GM12878 (cell line): ENCODE results near the gene PLK5.

- RAMPAGE, long total RNA = no peak
- RRBS, 2 experiments = 91 to 94% methylated on average over 26 to 34 of the region's 53 CpGs
CAGE:
- cytosol, long polyA minus RNA = start-site peak on the plus strand at chr19:929601-929611, 22 reads
- cytosol, long polyA plus RNA = no peak
- long polyA plus RNA = no peak
- nucleolus, long total RNA = no peak
- nucleus, long polyA plus RNA = no peak
- nucleus, long total RNA = no peak
These were observed 3.7 kb downstream of the ARID3A start for GRCh38 chr19:929358-930093.

- RAMPAGE, long total RNA = no peak
- RRBS, 2 experiments = no CpG with 5 or more reads among the region's 17 CpGs
CAGE:
- cytosol, long polyA minus RNA = no peak
- cytosol, long polyA plus RNA = no peak
- long polyA plus RNA = no peak
- nucleolus, long total RNA = no peak
- nucleus, long polyA plus RNA = no peak
- nucleus, long total RNA = no peak
These were observed 6.8 kb upstream of the GRIN3B start for GRCh38 chr19:993362-993836.

- RAMPAGE, long total RNA = no peak
- RRBS, 2 experiments = no CpG with 5 or more reads among the region's 7 CpGs
CAGE:
- cytosol, long polyA minus RNA = no peak
- cytosol, long polyA plus RNA = no peak
- long polyA plus RNA = no peak
- nucleolus, long total RNA = no peak
- nucleus, long polyA plus RNA = no peak
- nucleus, long total RNA = no peak
These were observed 4.2 kb upstream of the GPX4 start for GRCh38 chr19:1099533-1099957.

DNA sequence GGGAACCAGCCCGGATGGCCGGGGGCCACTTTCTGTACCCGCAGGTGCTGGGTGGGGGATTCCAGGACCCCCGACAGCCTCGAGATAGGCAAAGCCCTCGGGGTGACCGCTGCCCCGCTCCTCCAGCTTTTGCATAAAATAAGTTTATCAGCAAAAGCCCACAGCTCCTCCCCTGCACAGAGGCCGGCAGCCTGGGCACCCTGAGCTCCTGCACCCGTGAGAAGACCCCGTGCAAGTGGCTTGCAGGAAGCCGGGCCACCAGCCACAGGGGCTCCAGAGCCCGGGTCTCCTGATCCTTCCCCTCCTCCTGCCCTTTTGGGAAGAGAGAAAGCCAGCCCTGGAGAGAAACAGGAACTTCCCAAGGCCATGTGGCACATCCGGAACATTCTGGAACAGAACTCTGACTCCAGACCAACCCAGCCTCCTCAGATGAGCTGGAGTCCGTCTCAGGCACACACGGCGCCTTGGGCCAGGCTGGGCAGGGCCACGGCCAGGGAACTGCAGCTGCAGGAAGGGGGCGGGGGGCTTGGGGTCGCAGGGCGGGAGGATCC is 23.2 kb downstream of the SBNO2 start:
- RAMPAGE, long total RNA = no peak
- RRBS, 2 experiments = 70 to 80% methylated on average over 5 of the region's 21 CpGs
CAGE:
- cytosol, long polyA minus RNA = no peak
- cytosol, long polyA plus RNA = no peak
- long polyA plus RNA = no peak
- nucleolus, long total RNA = no peak
- nucleus, long polyA plus RNA = no peak
- nucleus, long total RNA = no peak

DNA sequence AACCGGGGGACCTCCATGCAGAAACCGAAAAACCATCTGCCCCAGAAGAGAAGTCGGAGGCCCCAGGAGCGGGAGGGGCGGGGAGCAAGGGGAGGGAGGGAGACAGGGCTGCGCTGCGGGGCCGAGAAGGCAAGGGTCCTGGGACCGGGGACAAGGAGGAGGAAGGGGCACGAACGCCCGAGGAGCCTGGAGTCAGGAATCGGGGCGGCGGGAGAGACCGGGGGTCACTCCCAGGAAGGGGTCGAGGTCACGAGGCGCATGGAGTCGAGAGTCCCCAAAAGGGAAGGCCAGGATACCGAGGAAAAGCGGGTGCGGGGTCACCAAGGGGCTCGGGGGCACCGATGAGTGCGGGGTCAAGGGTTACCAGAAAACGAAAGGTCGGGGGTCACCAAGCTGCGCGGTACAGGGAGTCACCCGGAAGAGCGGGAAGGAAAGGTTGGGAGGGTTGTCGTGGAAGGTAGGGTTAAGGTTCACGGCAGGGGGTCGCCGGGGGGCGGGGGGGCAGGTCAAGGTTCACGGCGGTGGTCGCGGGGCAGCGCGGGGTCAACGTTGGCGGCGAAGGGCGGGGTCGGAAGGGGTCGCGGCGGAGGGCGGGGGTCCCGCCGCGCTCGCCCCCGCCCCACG is 528 bp downstream of the SBNO2 start:
- RAMPAGE, long total RNA = no peak
- RRBS, 2 experiments = 3 to 4% methylated on average over 14 to 15 of the region's 58 CpGs
CAGE:
- cytosol, long polyA minus RNA = no peak
- cytosol, long polyA plus RNA = no peak
- long polyA plus RNA = no peak
- nucleolus, long total RNA = no peak
- nucleus, long polyA plus RNA = no peak
- nucleus, long total RNA = no peak

DNA sequence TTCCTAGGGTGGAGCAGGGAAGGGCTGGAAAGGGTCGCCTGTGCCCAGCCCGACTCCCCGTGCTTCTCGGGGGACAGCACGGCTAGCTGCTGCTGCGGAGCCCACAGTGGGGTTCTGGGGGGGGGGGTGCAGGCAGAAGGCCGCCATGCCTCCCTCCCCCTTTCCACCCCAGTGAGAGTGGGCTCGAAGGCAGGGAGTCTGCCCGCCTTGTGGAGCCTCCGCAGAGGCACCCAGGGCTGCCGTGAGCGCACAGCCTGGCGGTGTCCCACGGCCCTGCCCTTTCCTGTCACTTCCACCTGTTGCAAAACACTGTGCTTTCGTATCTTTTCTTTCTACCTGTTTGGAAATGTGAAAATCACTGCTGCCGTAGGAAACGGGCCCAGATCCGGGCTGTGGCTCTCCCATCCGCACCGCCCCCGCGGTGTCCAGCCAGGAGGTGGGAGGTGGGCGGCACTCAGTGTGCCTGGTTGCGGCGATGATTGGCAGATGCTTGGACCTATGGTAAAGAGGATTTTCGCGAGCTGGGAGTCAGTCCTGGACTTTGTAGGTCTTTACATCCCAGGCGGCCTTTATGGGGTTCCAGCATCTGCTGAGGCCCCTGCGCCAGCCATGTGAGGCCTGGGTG is 5.9 kb downstream of the STK11 start:
- RAMPAGE, long total RNA = no peak
- RRBS, 2 experiments = no CpG with 5 or more reads among the region's 29 CpGs
CAGE:
- cytosol, long polyA minus RNA = no peak
- cytosol, long polyA plus RNA = no peak
- long polyA plus RNA = no peak
- nucleolus, long total RNA = no peak
- nucleus, long polyA plus RNA = no peak
- nucleus, long total RNA = no peak

DNA sequence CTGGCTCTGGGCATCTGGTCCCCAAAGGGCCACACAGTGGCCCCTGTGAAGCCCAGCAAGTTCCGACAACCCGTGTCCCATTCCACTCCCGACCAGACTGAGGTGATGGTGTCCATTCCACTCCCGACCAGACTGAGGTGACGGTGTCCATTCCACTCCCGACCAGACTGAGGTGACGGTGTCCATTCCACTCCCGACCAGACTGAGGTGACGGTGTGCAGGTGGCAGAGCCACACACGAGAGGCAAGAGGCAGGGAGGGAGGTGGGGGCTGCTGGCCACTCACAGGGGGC is 2.1 kb upstream of the MIDN start:
- RAMPAGE, long total RNA = no peak
- RRBS, 2 experiments = no CpG with 5 or more reads among the region's 10 CpGs
CAGE:
- cytosol, long polyA minus RNA = no peak
- cytosol, long polyA plus RNA = no peak
- long polyA plus RNA = no peak
- nucleolus, long total RNA = no peak
- nucleus, long polyA plus RNA = no peak
- nucleus, long total RNA = no peak

DNA sequence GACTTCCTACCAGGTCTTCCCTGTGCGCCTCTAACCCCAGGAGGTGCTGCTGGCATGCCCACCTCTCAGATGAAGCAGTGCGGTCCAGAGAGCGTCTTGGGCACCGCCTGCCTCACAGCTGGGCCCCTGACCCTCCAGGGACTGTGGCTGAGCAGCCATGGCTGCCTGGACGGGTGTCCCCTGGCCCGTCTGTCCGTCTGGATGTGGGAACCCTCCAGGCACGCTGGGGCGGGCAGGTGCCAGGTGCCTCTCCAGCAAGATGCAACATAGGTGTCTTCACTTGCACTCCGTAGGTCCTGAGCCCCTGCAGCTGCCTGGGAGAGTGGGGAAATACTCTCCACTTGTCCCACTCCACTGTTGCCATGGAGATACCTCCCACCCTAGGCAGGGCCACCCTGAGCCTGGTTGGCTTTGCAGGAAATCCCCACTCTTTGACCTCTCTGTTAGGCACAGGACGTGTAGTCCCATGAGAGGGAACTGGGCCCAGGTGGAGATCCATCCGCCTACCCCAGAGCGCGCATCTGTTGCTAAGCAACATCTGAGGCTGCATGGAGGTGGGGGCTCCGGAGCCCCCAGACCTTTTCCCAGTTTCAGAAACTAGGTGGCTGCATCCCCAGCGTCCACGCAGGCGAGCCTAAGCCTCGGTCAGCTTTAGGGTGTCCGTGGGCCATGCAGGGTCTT is 4.5 kb upstream of the CIRBP start:
- RAMPAGE, long total RNA = no peak
- RRBS, 2 experiments = no CpG with 5 or more reads among the region's 20 CpGs
CAGE:
- cytosol, long polyA minus RNA = no peak
- cytosol, long polyA plus RNA = no peak
- long polyA plus RNA = no peak
- nucleolus, long total RNA = no peak
- nucleus, long polyA plus RNA = no peak
- nucleus, long total RNA = no peak

GRCh38 chr19:1269475-1270512 is 662 bp downstream of the CIRBP start:
- RAMPAGE, long total RNA = no peak
- RRBS, 2 experiments = under 1 to 1% methylated on average over 38 of the region's 71 CpGs
CAGE:
- cytosol, long polyA minus RNA = no peak
- cytosol, long polyA plus RNA = no peak
- long polyA plus RNA = no peak
- nucleolus, long total RNA = no peak
- nucleus, long polyA plus RNA = no peak
- nucleus, long total RNA = no peak

DNA sequence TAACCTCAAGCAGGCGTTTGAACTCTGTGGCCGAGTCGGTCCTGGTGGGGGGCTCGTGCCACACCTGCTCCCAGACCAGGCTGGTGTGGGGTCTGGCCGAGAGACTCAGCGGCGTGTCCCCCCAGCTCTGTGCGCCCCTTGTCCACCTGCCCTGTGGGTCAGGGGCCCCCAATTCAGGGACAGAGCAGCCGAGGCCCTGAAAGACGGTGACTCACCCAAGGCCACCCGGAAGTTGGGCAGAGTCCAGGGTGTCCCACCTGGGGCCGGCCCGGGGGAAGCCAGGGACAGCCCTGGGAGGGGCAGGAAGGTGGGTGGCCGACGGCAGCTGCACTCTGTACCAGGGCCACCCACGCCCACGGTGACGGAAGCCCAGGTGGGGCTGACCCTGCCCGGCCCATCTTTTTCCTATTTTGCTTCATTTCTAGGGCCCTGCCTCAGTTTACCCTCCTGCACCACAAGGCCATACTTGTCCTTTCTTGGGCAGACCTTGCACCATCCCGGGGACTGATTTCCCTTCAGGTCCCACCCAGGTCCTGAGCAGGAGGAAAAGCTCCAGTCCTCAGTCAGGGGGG is 5.3 kb downstream of the EFNA2 start:
- RAMPAGE, long total RNA = no peak
- RRBS, 2 experiments = 18 to 100% methylated on average over 1 to 3 of the region's 20 CpGs
CAGE:
- cytosol, long polyA minus RNA = no peak
- cytosol, long polyA plus RNA = no peak
- long polyA plus RNA = no peak
- nucleolus, long total RNA = no peak
- nucleus, long polyA plus RNA = no peak
- nucleus, long total RNA = no peak

DNA sequence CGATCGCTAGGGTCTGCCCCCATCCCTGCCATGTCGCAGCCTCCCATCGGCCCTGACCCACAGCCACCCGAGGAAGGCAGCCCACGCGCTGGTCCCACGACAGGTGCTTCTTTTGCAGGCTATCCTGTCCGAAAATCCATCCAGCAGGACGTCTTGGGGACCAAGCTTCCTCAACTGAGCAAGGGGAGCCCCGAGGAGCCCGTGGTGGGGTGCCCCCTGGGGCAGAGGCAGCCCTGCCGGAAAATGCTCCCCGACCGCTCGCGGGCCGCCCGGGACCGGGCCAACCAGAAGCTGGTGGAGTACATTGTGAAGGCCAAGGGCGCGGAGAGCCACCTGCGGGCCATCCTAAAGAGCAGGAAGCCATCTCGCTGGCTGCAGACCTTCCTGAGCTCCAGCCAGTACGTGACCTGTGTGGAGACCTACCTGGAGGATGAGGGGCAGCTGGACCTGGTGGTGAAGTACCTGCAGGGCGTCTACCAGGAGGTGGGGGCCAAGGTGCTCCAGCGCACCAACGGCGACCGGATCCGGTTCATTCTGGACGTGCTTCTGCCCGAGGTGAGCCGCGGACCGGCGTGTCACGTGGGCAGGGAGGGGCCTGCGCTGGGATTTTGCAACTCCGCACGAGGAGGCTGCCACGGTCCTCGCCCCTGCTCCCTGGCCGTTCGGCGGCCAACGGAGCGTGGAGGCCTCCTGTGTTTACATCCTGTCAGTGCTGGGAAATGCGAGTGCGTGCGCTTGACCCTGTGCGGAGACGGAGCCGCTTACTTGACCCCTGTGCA is 13.0 kb upstream of the NDUFS7 start:
- RAMPAGE, long total RNA = no peak
- RRBS, 2 experiments = 96 to 97% methylated on average over 6 of the region's 54 CpGs
CAGE:
- cytosol, long polyA minus RNA = no peak
- cytosol, long polyA plus RNA = no peak
- long polyA plus RNA = no peak
- nucleolus, long total RNA = no peak
- nucleus, long polyA plus RNA = no peak
- nucleus, long total RNA = no peak

- RAMPAGE, long total RNA = no peak
- RRBS, 2 experiments = no CpG with 5 or more reads among the region's 53 CpGs
CAGE:
- cytosol, long polyA minus RNA = no peak
- cytosol, long polyA plus RNA = no peak
- long polyA plus RNA = no peak
- nucleolus, long total RNA = no peak
- nucleus, long polyA plus RNA = no peak
- nucleus, long total RNA = no peak
These were observed 7.0 kb upstream of the NDUFS7 start for GRCh38 chr19:1376444-1377404.

- RAMPAGE, long total RNA = no peak
- RRBS, 2 experiments = 2% methylated on average over 9 of the region's 43 CpGs
CAGE:
- cytosol, long polyA minus RNA = no peak
- cytosol, long polyA plus RNA = no peak
- long polyA plus RNA = no peak
- nucleolus, long total RNA = no peak
- nucleus, long polyA plus RNA = no peak
- nucleus, long total RNA = no peak
These were observed 540 bp downstream of the NDUFS7 start for GRCh38 chr19:1384038-1384855.

DNA sequence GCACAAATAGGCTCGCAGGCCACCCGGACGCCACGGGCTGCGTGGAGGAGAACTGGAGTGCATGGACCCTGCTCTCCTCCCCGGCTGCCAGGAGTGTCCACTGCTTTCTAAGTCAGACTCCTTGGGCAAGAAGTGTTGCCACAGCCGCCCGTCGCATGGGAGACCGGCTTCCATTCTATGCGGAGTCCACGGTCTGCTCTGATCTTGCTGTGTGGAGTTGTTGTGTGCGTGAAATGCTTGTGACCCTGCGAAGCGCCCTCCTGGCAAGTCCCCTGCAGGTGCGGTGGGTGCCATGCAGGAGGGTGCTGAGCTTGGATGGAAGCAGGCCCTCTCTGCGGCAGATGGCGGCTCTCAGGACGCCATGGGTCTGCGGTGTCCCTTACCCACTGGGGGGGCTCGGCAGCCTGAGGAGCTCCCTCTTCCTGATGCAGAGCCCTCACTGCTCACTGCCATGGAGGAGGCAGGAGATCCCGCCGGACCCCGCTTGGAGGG is 2.1 kb downstream of the DAZAP1 start:
- RAMPAGE, long total RNA = no peak
- RRBS, 2 experiments = 39 to 74% methylated on average over 9 of the region's 24 CpGs
CAGE:
- cytosol, long polyA minus RNA = no peak
- cytosol, long polyA plus RNA = no peak
- long polyA plus RNA = no peak
- nucleolus, long total RNA = no peak
- nucleus, long polyA plus RNA = no peak
- nucleus, long total RNA = no peak

DNA sequence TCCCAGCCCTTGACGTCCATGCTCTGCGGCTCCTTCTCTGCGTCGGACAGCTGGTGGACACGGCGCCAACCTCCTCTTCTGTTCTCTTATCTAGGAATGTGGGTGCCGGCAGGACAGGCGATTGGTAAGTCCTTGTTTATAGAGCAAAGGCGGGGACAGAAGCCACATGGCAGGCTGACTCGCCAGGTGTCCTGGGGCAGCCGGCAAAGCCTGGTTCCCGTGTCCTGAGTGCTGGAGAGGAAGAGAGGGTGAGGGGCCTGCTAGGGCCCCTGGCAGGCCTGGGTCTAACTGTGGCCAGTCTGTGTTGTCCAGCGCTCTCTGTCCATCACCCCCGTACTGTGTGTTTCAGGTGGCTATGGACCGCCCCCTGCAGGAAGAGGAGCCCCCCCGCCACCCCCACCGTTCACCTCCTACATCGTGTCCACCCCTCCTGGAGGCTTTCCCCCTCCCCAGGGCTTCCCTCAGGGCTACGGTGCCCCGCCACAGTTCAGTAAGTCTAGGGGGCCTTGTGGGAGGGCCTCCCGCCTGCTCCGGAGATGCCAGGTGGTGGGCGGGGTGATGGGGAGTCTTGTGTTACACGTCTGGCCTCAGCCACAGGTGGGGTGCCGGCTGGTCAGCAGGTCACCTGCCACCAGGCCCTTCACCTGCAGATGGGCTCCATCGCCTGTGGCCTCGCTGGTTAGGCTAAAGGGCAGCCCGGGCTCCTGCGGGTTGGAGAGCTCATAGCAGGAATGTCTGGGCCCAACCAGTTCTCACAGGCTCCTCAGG is 8.1 kb upstream of the RPS15 start:
- RAMPAGE, long total RNA = no peak
- RRBS, 2 experiments = 88 to 91% methylated on average over 10 to 11 of the region's 29 CpGs
CAGE:
- cytosol, long polyA minus RNA = no peak
- cytosol, long polyA plus RNA = no peak
- long polyA plus RNA = no peak
- nucleolus, long total RNA = no peak
- nucleus, long polyA plus RNA = no peak
- nucleus, long total RNA = no peak

GRCh38 chr19:1472305-1472796 is 6.7 kb downstream of the C19orf25 start:
- RAMPAGE, long total RNA = no peak
- RRBS, 2 experiments = no CpG with 5 or more reads among the region's 22 CpGs
CAGE:
- cytosol, long polyA minus RNA = no peak
- cytosol, long polyA plus RNA = no peak
- long polyA plus RNA = no peak
- nucleolus, long total RNA = no peak
- nucleus, long polyA plus RNA = no peak
- nucleus, long total RNA = no peak

DNA sequence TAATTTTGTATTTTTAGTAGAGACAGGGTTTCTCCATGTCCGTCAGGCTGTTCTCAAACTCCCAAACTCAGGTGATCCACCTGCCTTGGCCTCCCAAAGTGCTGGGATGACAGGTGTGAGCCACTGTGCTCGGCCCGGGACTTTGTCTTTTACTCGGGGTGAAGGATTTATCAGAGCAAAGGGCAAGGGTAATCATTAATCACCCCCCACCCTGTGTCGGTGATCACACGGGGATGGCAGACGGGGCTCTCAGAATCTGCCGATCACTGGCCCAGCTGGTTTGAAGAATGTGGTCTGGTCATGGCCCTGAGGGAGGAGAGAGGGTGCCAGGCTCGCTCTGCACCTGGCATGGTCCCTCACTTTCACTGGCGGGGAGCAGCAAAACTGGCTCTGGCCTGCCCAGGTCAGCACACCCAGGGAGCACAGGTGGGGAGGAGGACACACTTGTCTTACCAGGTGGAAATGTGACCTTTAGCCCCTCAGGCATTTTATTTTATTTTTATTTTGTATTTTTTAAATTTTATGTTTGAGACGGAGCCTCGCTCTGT is 10.2 kb downstream of the REEP6 start:
- RAMPAGE, long total RNA = no peak
- RRBS, 2 experiments = no CpG with 5 or more reads among the region's 12 CpGs
CAGE:
- cytosol, long polyA minus RNA = no peak
- cytosol, long polyA plus RNA = no peak
- long polyA plus RNA = no peak
- nucleolus, long total RNA = no peak
- nucleus, long polyA plus RNA = no peak
- nucleus, long total RNA = no peak

DNA sequence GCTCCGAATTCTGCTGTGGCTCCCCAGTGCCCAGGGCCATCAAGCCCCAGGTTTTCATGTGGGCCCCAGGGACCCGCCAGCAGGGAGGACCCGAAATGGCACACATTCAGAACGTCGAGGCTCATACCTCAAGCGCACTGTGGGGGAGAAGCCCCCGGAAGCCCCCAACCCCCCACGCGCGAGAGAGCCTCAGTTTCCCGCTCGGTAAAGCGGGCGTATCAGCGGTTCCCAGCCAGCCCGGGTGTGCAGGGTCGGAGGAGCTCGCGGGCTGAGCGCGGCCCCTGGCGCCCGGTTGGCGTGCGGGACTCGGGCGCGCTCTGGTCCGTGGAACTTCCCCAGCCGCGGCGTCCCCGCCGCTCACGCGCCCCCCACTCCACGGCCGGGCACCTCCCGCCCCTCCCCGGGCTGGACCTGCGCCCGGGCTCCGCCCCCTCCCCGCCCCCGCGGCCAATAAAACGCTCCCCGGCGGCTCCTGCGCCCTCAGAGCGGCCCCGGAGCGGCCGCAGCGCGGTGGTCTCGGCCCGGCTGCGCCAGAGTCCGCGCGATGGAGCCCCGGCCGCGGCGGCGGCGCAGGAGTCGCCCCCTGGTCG is at the start of gene PLK5:
Gene PLK5 (plus strand): TSS at position 483 of the 590 bp plus-strand sequence.
- RAMPAGE, long total RNA = no peak
- RRBS, 2 experiments = 11 to 39% methylated on average over 36 of the region's 70 CpGs
CAGE:
- cytosol, long polyA minus RNA = no peak
- cytosol, long polyA plus RNA = no peak
- long polyA plus RNA = no peak
- nucleolus, long total RNA = no peak
- nucleus, long polyA plus RNA = no peak
- nucleus, long total RNA = no peak

- RAMPAGE, long total RNA = no peak
- RRBS, 2 experiments = no CpG with 5 or more reads among the region's 11 CpGs
CAGE:
- cytosol, long polyA minus RNA = no peak
- cytosol, long polyA plus RNA = no peak
- long polyA plus RNA = no peak
- nucleolus, long total RNA = no peak
- nucleus, long polyA plus RNA = no peak
- nucleus, long total RNA = no peak
These were observed 13.4 kb downstream of the ONECUT3 start for GRCh38 chr19:1766675-1767097.

- RAMPAGE, long total RNA = no peak
- RRBS, 2 experiments = 84 to 96% methylated on average over 6 of the region's 46 CpGs
CAGE:
- cytosol, long polyA minus RNA = no peak
- cytosol, long polyA plus RNA = no peak
- long polyA plus RNA = no peak
- nucleolus, long total RNA = no peak
- nucleus, long polyA plus RNA = no peak
- nucleus, long total RNA = no peak
These were observed 4.2 kb upstream of the ATP8B3 start for GRCh38 chr19:1816152-1816810.